ENCODE results near the genes SUCNR1 and C3orf33.

DNA sequence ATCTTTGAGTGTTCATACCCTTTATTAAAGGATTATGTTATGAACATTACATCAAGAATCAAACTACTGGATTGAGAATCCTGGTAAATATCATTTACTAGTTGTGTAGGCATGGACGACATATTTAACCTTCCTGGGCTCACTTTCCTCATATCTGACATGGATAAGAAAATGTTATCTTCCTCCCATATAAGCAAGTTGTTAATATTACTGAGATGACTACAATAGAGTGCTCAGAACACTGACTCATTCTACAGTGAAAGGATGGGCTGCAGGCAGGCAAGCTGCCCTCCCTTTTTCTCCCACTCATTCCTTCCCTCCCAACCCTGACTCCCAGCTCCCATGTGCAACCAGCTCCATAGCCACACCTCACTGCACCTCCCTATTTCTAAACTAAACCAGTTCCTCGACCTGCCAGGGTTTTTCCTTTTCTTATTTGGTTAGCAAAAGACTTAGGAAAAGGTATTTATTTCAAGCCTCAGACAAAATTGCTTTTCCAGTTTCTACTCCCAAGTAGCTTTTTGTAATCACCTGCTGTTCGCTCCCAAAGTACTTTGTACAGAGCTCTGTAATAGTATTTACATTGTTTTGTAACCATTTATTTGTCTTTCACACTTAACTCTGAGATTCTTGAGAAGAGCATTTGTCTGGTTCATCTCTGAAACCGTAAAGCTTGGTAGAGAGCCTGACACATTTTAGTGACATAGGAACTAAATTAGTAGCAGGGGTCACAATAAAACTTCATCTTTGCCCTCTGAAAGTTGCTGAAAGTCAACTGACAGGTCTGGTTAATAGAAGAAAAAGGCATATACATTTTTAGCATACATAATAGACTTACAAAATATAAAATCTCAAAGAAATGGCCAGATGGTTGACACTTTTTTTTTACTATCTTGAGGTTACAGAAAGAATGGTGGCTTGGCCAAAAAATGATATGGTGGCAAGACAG, 2.2 kb downstream of the AADAC start:
- PRO-cap, result no peak

DNA sequence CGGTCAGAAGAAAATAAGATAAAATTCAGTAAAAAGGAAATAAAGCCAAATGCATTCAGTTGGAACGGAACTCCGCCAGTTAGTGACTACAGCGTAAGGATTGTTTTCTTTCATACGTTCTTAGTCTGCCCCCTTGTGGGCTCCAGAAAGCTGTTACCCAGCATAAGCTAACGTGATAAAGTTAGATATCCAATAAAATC, 25.0 kb downstream of the AADAC start:
- PRO-cap, result no peak

DNA sequence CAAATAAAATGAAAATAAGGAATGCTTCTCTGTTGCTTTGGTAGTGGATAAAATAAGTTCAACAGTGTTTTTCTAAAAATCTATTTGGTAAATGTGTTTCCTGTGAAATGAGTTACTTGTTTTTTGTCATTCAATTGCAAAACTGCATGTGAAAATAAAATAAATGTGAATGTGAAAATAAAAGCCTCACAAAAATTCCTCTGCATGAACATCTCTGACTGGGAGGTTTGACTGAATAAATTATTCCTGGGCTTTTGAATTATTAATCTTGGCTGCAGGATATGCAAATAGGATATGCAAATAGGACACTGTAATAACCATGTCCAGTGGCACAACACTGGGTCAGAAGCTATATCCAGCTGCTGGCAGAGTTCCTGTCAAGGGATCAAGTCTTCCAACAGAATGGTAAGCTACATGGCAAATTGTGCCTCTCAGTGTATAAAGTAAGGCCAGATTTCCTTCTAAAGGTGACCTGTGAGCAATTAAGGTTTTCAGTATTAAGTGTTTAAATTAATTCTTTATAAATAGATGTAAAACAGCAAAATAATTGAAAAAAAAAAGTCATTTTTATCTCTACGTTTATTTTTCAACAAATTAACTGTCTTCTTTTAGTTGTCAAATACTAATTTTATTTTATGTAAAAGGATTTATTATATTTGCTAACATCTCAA, at the start of gene SUCNR1:
SUCNR1 (plus strand) TSS at position 342 of the 671 bp plus-strand sequence.
- PRO-cap, result no peak

- PRO-cap, result no peak
Measured at GRCh38 chr3:152197810-152198472, 70.8 kb upstream of the MBNL1 start.

GRCh38 chr3:152269416-152269771, 665 bp downstream of the MBNL1 start:
- PRO-cap, result bidirectional peak, plus-strand start at chr3:152269654, minus-strand start at chr3:152269542

DNA sequence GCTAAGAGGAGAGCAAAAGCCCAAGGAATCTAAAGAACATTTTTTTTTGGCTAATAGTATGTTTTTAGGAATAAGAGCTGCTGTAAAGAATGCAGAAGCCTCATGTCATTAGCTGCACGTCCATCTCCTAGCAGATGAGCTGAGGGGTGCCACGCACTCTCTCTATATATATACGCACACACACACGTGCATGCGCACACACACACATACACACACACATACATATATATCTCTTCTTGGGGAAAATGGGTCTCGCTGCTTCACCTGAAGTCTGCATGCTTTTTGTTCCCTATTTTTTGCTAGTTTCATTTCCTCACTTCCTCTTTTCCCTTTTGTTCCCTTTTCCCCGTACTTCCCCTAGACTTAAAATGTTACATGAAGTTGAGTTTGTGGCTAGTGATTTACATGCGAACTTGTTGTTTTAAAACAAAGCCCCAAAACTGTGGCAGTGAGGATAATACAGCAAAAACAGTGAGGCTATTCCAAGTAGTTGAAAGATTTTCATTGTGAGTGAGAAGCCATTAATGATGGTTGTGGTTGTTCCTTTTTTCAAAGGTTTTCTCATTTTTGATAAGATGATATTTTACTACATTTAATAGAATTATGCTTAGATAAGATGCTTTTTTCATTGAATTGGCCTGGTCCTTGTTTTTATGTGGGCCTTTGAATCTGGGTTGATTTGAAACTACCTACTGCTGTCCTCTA, 108.0 kb downstream of the MBNL1 start:
- PRO-cap, result no peak

DNA sequence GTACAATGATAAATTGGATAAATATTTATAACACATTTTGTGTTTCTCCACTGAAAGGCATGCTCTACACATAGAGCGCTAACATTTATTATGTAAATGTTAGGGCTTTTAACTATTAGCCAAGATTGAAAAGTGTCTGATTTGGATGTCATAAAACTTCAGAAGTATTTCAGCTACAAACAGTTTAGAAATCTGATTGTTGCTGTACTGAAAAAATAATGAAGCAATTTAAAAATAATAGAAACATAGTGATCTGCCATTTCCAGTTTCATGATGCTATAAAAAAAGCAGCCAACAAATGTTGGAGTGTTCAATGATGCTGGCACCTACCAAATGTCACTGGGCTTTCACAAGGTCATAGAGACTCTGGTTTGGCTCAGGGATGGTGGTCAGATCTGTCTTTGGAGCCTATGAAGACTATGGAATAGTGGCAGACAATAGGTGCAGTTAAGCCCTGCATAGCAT, 137.0 kb downstream of the MBNL1 start:
- PRO-cap, result no peak

GRCh38 chr3:153161761-153162123, 284 bp upstream of the RAP2B start:
- PRO-cap, result bidirectional peak, plus-strand start at chr3:153162229, minus-strand start at chr3:153162067

- PRO-cap, result no peak
Measured at GRCh38 chr3:153167447-153168459, 5.7 kb downstream of the RAP2B start.

DNA sequence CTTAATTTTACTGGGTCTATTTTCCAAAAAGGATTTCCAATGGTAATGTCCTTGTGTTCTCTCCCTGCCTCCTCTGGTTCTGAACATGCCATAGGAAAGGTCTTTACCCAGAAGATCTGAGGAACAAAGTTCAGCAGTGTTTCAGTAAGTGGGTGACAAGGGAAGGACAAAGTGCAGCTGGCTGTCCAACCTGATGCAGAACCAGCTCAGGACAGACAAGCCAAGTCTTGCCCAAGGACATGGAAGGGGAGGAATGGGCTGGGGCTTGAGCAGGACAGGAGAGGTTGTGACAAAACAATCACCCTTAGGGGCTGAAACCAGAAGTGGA, 61.2 kb upstream of the STRIT1 start:
- PRO-cap, result no peak

DNA sequence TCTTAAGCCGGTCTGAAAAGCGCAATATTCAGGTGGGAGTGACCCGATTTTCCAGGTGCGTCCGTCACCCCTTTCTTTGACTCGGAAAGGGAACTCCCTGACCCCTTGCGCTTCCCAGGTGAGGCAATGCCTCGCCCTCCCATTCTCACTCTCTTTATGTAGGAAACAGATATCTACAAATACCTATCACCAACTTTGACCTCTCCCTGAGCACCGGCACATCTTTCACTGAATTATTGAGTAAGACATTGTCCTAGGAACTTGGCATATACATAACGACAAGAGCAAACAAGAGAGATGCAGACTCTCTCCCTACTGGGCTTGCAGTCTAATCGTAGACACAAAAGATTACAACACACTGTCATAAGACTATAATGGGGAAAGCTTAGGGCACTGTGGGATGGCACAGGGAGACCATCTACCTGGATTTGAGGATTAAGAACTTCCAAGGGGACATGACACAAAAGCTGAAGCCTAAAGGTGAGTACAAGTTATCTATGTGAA, 218.6 kb upstream of the STRIT1 start:
- PRO-cap, result no peak

GRCh38 chr3:155554970-155555628, 189.8 kb downstream of the PLCH1 start:
- PRO-cap, result no peak

- PRO-cap, result no peak
Measured at GRCh38 chr3:155646587-155647305, 98.1 kb downstream of the PLCH1 start.

DNA sequence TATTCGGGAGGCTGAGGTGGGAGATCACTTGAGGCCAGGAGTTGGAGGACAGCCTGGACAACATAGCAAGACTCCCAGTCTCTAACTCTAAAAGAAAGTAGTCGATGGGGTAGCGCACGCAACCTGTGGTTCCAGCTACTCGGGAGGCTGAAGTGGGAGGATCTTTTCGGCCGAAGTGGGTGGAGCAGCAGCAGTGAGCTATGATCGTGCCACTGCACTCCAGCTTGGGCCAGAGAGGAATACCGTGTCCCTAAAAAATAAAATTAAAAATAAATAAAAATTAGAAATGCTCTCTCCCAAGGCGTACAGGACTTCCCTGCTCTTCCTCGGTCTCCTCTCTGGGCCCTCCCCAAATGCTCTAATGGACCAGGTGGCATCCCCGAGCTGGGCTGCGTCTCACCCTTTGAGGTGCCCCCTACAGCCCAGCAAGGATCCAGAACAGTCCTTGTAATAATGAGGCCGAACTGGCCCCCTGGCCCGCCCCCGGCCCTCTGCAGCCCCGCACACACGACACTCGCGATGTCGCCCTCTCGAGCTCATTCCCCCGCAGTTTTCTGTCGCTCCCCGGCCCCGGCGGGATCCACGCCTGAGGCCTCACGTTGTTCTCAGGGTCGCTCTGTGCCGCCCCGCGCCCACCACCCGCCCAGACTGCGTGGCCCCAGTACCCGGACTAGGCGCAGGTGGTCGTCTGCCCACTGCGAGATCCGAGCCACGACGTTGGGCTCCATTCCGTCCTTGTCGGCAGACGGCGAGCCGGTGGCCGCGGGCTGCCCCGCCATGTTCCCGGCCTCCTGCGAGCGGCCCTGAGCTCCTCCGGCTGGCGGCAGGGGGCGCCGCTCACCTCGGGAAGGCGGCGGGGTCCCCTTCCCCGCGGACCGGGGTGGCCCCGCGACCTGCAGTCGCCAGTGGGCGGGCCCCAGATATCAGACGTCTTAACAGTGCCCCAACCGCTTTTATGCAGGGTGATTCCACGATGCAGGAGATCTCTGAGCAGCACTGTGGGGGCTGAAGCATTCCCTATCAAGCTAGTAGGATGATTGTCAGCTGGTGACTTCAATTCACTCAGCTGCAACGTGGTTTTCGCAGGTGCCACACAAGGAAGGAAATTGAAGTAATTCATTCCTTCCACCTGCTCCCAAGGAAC, at the start of gene C3orf33:
C3orf33 (minus strand) TSS at position 805 of the 1,144 bp plus-strand sequence.
- PRO-cap, result unidirectional peak, plus-strand start at position 190 of the sequence; bidirectional peak, plus-strand start at position 549 of the sequence, minus-strand start at position 360 of the sequence; bidirectional peak, plus-strand start at position 950 of the sequence, minus-strand start at position 795 of the sequence

DNA sequence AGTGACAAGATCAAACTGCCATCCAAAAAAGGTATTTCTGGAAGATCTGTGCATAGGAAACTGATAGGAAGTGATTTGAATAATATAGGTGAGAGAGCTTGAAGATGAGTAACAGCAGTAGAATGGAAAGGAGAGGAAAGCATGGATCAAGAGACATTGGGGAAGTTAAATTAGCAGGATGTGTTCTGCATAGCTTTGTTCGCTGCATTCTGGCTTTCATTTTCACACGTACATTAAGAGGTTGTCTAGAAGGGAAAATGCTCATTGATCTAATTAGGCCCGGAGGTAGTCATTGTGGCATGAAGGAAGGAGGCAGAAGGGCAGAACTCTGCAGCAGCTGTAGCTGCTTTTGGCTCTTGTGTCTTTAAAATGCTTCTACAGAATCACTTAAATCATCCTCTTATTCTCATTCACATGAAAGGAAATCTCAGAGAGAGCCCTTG, 40.2 kb downstream of the KCNAB1 start:
- PRO-cap, result no peak

GRCh38 chr3:156555526-156555839, 566 bp upstream of the SSR3 start:
- PRO-cap, result unidirectional peak, plus-strand start at chr3:156555645

DNA sequence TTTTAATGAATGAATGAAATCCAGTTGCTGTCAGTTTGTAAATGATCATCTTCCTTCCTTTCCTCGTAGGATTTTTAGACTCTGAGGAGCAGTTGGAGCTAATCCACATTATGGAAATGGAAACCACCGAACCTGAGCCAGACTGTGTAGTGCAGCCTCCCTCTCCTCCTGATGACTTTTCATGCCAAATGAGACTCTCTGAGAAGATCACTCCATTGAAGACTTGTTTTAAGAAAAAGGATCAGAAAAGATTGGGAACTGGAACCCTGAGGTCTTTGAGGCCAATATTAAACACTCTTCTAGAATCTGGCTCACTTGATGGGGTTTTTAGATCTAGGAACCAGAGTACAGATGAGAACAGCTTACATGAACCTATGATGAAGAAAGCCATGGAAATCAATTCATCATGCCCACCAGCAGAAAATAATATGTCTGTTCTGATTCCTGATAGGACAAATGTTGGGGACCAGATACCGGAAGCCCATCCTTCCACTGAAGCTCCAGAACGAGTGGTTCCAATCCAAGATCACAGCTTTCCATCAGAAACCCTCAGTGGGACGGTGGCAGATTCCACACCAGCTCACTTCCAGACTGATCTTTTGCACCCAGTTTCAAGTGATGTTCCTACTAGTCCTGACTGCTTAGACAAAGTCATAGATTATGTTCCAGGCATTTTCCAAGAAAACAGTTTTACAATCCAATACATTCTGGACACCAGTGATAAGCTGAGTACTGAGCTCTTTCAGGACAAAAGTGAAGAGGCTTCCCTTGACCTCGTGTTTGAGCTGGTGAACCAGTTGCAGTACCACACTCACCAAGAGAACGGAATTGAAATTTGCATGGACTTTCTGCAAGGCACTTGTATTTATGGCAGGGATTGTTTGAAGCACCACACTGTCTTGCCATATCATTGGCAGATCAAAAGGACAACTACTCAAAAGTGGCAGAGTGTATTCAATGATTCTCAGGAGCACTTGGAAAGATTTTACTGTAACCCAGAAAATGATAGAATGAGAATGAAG, 3.5 kb downstream of the TIPARP start:
- PRO-cap, result no peak

- PRO-cap, result bidirectional peak, plus-strand start at chr3:156816176, minus-strand start at chr3:156816147; bidirectional peak, plus-strand start at chr3:156816541, minus-strand start at chr3:156816455
Measured at GRCh38 chr3:156816049-156816630, 10.0 kb upstream of the LEKR1 start.

DNA sequence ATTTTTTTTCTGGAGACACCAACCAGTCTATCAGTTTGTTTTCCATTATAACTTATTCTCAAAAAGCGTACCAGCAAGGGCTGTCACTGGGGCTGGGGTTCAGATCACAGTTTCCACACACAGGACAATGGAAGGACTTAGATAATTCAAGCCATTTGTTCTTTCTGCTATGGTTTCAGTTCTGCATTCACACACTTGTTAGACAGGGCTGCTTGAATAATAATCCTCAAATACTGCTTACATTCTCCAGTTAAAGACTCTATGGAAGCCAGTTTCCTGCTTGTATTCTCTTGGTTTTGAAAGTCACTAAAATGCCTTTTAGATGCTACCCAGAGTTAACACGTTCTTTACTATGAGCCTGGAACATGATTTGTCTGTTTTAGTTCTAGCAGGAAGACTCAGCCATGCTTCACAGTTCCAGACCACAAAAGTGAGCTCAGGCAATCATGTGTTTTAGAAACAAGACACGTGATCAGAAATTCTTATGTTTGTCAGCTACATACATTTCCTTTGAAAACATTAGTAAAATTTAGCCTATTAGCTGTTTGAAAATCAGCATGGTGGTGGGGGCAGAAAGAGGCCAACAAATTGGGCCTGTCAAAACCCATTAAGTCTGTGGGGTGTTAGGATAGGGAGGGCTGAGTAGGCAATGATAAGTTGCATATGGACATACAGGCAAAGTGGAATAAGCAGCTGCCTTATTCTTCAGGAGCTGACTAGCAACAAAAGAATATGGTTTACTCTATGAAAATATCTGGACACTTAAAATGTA, 152.4 kb downstream of the LEKR1 start:
- PRO-cap, result no peak

GRCh38 chr3:157115868-157116471, 44.0 kb downstream of the CCNL1 start:
- PRO-cap, result bidirectional peak, plus-strand start at chr3:157116315, minus-strand start at chr3:157116265

All from neural crest cell (in vitro differentiated cells).